Right ventricle myocardium (tissue), 1 donor: ENCODE data around the genes CIAO2B, ELMO3, SLC9A5, AGRP and PARD6A.

GRCh38 chr16:66933816-66934600 is at the start of gene CIAO2B:
Gene CIAO2B (minus strand): TSS chr16:66934402.
- PRO-cap, 2 experiments = peak in 2 of 2 experiments; most common plus-strand start chr16:66934471 (in 1); most common minus-strand start chr16:66934388 (in 2)

GRCh38 chr16:66947240-66947727 is 12.0 kb downstream of the CES2 start:
- PRO-cap, 2 experiments = no peak in any of the 2 experiments

- PRO-cap, 2 experiments = peak in 2 of 2 experiments; most common plus-strand start chr16:67163779 (in 2); most common minus-strand start chr16:67163739 (in 2)
These were observed 826 bp upstream of the HSF4 start for GRCh38 chr16:67163485-67164353.

GRCh38 chr16:67170159-67171123 is 5.9 kb downstream of the HSF4 start:
- PRO-cap, 2 experiments = peak in 2 of 2 experiments; most common plus-strand start chr16:67170591 (in 2); most common minus-strand start chr16:67170429 (in 2)

GRCh38 chr16:67198586-67199238 is at the start of gene ELMO3:
Gene ELMO3 (plus strand): TSS chr16:67199131.
- PRO-cap, 2 experiments = no peak in any of the 2 experiments

DNA sequence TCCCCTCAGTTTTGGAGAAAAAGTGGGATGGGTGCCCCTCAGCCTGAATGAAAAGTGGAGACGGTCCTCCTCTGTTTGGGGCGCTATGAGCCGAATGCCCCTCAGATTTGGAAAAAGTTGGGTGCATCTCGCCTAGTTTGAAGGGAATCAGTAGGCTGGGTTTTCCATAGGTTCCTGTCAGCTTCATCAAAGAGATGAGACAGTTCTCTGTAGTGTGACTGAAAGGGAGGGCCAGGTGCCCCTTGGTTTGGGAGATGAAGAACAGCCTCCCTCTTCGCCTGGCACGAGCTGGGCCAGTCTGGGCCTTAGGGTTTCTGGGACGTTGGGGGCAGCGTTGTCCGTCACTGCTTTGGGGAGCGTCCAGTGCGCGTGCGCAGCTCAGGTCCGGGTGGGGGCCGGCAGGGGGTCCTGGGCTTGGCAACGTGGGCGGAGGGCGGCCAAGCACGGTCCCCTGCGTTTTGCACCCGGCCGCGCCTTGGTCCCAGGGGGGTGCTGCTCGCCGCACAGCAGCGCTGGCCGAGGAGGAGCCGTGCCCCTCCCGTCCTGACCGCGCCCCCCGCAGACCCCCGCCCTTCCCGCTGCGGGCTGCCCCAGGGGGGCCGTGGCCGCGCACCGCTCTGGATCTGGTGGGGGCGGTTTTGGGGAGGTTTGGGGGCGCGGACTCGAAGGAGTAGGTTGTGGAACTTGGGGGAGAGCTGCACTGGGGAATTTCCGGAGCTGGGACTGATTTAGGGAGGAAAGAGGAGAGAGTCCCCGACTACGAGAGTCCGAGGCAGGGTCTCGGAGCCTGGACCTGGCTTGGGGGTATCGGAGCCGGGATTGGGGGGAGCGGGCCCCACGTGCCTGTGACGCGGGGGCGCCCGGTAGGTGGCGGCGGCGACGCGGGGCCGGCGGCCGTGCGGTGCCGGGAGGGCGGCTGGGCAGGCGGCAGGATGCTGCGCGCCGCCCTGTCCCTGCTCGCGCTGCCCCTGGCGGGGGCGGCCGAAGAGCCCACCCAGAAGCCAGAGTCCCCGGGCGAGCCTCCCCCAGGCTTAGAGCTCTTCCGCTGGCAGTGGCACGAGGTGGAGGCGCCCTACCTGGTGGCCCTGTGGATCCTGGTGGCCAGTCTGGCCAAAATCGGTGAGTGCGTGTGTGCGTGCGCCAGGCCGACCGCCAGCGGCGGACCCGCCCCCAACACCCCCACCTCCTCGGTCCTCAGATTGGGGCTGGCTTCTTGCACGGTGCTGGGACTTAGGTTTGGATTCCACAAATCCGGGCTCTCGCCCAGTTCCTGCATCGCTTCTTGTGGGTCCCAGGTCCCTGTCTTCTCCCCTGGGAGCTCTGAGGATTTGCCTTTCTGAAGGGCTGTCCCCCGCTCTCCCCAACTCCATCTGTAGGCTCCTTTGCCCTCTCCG is at the start of gene SLC9A5:
Gene SLC9A5 (plus strand): TSS at position 897 of the 1,394 bp plus-strand sequence.
- PRO-cap, 2 experiments = peak in 2 of 2 experiments; most common plus-strand start position 363 of the sequence (in 2); most common minus-strand start position 298 of the sequence (in 1)

DNA sequence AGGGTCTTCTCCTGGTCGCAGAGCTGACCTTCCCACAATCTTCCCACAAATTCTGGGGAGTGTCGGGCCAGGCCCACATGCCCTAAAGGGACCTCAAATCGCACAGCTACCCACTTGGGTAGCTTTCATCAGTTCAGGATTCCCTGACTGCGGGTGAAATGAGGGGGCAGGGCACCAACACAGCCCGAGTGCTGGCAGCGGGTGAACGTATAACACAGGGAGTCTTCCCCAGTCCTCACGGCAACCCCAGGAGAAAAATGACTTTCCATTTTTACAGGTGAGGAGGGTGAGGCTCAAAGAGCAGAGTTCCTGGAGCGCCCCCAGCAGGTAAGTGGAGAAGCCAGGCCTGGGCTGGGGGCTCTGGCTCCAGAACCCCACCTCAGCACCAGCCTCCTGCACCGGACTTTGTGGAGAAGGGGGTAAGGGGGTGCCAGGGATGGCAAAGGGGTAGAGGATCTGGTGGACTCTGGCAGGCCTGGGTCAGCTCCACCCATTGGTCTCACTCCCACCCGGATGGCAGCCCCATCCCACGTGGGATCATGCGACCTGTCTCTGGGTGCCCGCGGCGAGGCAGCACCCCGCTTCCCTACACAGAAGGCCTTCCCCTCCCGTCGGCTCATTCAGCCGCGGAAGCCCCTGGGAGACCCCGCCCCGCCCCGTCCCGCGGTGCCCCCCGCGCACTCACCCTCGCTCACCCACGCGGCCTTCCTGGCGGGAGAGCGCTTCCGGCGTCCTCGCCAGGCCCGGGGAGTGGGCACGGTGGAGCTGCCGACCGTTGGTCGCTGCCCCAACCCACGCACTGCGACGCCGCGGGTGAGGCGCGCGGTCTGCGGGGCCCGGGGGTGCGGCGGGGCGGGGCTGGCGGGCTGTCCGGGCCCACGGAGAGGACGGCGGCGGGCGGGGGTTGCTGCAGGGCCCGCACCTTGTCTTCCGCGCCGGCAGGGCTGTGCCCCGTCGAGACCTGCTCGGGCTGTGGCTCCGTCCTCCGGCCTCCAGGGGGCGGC is 566 bp upstream of the PLEKHG4 start:
- PRO-cap, 2 experiments = peak in 2 of 2 experiments; most common minus-strand start position 948 of the sequence (in 2)

- PRO-cap, 2 experiments = no peak in any of the 2 experiments
These were observed at the start of gene AGRP for GRCh38 chr16:67483271-67483764. Gene AGRP (minus strand): TSS chr16:67483547.

DNA sequence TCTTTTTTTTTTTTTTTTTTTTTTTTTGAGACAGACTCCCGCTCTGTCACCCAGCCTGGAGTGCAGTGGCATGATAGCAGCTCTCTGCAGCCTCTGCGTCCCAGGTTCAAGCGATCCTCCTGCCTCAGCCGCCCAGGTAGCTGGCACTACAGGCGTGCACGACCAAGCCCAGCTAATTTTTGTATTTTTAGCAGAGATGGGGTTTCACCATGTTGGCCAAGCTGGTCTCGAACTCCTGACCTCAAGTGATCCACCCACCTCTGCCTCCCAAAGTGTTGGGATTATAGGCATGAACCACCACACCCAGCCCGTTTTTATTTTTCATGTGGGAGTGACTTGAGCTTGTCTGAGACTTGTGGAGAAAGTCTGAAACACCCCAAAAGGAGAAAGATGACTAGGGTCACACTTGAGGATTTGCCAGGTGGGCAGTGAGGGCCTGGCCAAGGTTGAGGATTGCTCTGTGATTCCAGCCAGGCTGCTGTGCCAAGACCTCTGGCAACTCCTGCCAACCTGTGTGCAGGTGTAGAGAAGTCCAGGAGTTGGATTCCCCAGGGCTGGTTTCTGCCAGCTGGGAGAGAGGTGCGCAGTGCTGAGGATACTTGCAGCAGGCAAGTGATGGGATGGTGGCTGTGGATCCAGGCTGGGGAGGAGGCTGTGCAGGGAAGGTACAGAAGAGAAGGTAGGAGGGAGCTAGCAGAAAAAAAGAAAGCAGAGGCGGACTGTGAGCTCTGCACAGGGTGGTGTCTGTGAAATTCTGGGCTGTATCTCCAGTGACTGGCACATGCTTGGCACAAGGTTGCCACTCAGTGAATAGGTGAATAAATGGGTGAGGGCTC is 6.4 kb downstream of the RIPOR1 start:
- PRO-cap, 2 experiments = no peak in any of the 2 experiments

- PRO-cap, 2 experiments = no peak in any of the 2 experiments
These were observed 9.9 kb downstream of the RIPOR1 start for GRCh38 chr16:67538420-67539021.

DNA sequence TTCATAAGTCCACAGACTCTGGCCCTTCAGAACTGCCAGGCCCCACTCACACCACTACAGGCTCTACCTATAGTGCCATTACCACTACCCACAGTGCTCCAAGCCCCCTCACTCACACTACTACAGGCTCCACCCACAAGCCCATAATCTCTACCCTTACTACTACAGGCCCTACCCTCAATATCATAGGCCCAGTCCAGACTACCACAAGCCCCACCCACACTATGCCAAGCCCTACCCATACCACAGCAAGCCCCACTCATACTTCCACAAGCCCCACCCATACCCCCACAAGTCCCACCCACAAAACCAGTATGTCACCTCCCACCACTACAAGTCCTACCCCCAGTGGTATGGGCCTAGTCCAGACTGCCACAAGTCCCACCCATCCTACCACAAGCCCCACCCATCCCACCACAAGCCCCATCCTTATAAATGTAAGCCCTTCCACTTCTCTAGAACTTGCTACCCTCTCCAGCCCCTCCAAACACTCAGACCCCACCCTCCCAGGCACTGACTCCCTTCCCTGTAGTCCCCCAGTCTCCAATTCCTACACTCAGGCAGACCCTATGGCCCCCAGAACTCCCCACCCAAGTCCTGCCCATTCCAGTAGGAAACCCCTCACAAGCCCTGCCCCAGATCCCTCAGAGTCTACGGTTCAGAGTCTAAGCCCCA is 13.9 kb downstream of the RIPOR1 start:
- PRO-cap, 2 experiments = no peak in any of the 2 experiments

GRCh38 chr16:67571090-67571370 is 8.7 kb downstream of the CTCF start:
- PRO-cap, 2 experiments = no peak in any of the 2 experiments

DNA sequence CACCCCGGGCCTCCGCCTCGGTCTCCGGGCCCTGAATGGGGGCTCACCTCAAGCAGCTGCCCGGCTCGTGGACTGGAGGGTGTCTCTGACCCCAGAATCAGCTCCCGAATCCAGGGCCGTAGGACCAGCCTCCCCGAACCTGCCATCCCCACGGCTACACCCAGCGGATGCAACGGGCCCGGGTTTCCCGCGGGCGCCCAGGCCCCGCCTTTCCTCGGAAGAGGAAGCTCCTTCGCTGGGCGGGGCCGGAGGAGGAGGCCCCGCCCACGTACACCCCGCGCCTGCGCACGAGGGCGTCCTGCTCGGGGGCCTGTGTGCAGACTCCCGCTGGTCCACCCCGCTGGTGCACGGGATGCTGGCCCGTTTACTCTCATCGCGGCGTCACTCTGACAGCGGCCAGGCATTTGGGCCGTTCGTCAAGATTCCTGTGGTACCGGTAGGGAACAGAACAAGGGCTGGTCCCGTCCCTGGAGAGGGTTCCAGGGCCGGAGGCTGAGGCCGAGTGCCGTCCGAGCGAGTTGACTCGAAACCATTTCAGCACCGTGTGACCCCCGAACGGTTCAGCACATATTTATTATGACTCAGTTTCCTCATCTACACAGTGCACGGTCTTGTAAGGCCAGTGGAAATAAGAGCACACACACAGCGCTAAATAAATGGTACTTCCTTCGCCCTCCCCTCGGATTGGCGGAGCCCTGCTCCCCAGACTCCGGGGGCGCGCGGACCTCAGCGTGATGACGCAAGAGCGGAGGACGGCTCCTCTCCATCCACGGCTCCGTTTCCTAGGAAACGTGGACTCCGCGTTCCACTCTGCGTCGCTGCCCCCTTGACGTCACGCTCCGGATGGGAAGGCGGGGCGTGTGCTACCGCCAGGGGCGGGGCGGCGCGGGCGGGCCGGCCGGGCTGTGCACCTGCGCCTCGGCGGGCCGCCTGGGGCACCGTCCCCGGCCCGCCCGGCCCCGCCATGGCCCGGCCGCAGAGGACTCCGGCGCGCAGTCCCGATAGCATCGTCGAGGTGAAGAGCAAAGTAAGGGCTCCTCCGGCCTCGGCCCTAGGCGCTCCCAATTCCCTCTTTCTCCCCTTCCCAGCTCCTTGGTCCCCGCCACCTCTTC is at the start of gene PARD6A:
Gene PARD6A (plus strand): TSS at position 886 of the 1,112 bp plus-strand sequence.
- PRO-cap, 2 experiments = peak in 2 of 2 experiments; most common plus-strand start position 290 of the sequence (in 2); most common minus-strand start position 158 of the sequence (in 2)

DNA sequence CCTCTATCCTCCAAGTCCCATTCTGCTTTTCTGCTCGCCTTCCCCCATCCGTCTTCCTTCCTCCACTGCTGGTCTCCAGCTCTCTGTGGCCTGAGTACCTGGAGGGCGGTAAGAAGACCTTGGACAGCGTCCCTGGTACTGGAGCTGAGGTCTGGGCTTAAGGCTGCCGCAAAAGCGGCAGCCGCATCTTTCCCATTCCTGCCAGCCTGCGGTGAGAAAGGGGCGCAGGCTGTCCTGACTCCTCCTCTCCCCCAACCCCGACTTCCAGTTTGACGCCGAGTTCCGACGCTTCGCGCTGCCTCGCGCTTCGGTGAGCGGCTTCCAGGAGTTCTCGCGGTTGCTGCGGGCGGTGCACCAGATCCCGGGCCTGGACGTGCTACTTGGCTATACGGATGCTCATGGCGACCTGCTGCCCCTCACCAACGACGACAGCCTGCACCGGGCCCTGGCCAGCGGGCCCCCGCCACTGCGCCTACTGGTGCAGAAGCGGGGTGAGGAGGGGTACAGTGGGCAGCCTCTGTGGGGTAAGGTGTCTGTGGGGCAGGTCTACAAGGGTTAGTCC is 508 bp downstream of the PARD6A start:
- PRO-cap, 2 experiments = no peak in any of the 2 experiments

DNA sequence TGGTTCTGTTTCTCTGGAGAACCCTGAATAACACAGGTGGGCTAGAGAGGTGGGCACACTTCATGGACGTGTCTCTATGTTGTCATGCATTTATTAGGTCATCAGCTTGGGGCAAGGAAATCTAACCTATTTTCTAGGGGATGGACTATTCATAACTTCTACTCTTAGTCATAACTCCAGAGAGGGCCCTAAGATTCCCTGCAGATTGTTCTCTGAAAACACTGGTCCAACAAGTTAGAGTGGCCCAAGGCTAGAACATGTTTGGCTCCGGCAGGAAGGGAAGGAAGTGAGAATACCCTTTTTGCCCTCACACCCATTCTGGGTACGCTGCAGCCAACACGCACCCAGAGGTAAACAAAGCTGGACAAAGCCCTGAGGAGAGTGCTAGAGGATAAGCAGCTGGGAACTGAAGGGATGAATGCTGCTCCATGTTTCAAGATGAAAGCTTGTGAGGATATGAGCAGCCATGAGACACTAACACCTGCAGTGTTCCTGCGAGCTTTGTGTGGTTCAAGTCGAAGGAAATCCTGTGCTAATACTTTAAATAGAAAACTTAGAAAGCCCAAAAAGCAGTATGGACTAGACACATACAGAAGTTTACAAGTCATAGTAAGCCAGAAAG is 10.0 kb downstream of the C16orf86 start:
- PRO-cap, 2 experiments = no peak in any of the 2 experiments

- PRO-cap, 2 experiments = no peak in any of the 2 experiments
These were observed 10.8 kb upstream of the GFOD2 start for GRCh38 chr16:67729790-67730345.

- PRO-cap, 2 experiments = no peak in any of the 2 experiments
These were observed 14.0 kb upstream of the THAP11 start for GRCh38 chr16:67827851-67828785.

DNA sequence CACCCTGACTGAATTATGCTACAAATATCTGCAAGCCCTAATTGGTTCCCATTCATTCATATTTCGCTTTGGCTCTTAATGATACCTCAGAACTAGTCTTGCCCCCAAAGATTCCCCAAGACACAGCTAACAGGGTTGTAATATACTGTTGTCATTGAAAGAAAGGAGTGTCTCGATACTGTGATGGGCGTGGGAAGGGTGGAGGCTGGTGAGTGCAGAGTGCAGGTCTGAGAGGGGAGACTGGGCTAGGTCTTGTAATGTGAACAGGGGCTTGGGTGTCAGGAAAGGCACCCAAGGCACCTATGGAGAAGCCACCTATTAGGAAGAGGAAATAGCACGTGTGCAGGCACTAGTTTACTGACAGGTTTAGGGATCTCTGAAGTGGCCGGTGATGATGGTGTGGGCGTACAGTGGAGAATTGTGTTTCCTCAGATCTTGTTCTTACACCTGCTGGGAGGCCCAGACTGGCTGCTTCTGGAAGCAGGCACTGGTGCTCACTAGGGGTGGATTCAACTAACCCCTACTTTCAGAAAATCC is 1.1 kb downstream of the EDC4 start:
- PRO-cap, 2 experiments = no peak in any of the 2 experiments

- PRO-cap, 2 experiments = peak in 2 of 2 experiments; most common plus-strand start chr16:67881714 (in 1)
These were observed 3.0 kb upstream of the NRN1L start for GRCh38 chr16:67881472-67882291.

- PRO-cap, 2 experiments = no peak in any of the 2 experiments
These were observed 334 bp downstream of the NRN1L start for GRCh38 chr16:67885059-67885378.